ENCODE measurements around the gene RAB7A.

DNA sequence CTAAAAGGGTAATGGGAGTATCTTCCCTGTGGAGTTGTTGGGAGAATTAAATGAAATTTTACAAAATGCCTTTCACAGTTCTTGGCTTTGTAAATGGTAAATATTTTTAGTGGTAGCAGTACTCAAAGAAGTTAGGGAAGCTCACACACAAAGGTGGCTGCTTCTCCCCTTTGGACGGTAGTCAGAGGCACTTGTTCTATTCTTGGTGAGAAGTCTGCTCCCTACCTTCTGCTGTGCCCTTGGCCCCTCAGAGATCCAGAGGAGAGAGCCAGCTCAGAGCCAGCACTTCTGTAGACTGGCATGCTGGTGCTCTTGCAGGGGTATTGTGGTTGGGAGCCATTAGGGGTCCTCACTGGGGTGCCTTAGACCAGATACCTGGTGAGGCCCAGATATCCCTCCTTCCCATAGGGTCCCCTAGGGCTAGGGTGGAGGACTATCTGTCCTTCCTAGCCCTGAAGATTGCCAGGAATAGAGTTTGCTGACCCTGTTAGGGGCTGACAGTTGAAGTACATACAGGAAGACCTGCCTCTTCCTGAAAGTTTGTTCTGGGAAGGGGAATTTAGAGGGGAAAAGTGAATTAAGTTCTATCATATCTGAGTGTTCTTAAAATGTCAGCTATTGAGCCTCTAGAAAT lies 140.7 kb downstream of the EEFSEC start:
- PRO-cap, 7 experiments, result no peak in any of the 7 experiments

DNA sequence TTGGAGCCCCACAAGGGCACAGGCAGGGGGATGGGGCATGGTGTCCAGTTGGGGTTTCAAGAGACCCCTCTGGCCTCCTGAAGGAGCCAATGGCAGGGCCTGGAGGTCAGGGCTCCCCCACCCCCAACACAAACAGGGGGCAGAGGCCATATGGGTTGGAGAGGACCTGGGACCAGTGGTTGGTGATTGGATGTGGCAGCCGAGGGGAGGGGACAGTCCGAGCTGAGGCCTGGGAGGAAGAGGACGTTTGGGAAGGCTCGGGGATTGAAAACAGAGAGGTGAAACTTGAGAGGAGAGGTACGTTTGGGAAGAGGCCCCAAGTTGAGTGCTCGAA lies 53.8 kb downstream of the DNAJB8 start:
- PRO-cap, 7 experiments, result no peak in any of the 7 experiments

- PRO-cap, 7 experiments, result no peak in any of the 7 experiments
Measured at GRCh38 chr3:128424481-128425214, 42.0 kb downstream of the DNAJB8 start.

- PRO-cap, 7 experiments, result no peak in any of the 7 experiments
Measured at GRCh38 chr3:128426198-128427138, 40.2 kb downstream of the DNAJB8 start.

DNA sequence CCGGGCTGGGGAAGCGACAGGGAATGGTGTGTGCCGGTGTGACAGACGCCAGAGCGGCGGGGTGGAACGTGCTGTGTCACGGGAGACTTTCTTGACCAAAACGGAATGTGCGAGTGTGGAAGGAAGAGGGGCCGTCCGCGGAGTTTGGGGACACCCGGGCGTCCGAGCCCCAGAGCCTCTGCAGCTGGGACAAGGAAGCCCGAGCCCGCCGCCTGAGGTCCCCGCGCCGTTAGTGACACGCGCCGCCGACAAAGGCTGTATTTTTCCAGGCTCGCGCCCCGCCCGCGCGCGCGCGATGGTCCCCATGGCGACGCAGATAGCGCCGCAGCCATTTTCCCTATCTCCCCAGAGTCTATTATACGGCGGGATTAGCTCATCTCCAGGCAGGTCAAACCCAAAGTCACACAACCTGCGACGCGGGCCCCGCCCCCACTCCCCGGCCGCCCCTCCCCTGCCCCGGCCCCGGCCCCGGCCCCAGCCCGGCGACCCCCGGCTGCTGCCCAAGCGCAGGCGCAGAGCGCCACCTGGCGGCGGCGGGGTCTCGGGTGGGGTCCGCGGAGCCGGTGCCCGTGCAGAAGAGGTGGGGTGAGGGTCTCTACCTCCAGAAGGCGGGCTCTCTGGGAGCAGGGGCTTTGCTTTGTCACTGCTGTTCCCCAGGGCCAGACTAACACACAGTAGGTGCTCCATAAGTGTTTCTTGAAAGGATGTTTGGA lies 4.6 kb upstream of the GATA2 start:
- PRO-cap, 7 experiments, result no peak in any of the 7 experiments

GRCh38 chr3:128501933-128502820 lies 9.2 kb upstream of the GATA2 start:
- PRO-cap, 7 experiments, result no peak in any of the 7 experiments

DNA sequence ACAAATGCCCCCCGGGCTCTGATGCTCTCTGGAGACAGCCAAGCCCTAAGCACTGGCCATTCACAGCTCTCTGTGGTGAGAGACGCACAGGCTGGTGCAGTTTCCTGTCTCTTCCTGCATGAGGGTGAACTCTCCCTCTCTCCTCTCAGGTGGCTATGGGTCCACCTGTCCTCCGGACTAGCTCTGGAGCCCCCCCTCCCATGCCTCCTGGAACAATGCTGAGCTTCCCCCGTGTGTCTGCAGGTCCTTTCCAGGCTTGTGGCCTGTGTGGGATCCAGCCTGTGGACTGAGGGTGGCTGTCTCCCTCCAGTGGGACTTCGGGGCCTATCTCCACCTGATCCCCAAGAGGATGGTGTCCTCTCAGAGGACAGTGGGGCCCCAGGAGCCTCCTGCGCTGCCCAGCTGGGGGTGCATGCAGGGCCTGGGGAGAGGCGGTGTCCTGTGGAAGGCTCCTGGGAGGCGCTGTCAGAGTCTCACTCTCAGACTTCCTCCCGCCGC lies 30.3 kb upstream of the GATA2 start:
- PRO-cap, 7 experiments, result no peak in any of the 7 experiments

DNA sequence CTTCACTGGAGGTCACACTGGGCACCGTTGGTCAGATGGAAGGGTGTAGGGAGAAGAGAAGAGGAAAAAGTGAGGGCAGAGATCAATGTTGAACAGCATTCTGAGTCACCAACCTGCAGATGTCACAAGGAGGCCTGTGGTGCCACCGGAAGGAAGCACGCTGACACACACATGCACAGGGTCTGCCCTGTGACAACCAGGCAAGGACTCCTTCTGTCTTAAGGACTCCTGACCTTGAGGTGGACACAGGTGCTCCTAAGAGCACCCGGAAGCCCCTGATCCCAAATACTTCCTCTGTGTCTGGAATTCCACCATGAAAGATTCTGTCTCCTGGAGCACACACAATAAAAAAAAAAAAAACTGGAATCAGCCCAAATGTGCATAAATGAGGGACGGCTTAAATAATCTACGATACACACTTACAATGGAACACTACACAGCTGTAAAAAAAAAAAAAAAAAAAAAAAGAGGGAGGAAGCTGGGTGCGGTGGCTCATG lies 58.5 kb downstream of the RPN1 start:
- PRO-cap, 7 experiments, result no peak in any of the 7 experiments

GRCh38 chr3:128618455-128618850 lies 32.2 kb downstream of the RPN1 start:
- PRO-cap, 7 experiments, result peak in 1 of 7 experiments; most common minus-strand start chr3:128618518 (in 1)

- PRO-cap, 7 experiments, result peak in 7 of 7 experiments; most common plus-strand start chr3:128726193 (in 7); most common minus-strand start chr3:128725989 (in 6)
Measured at GRCh38 chr3:128725886-128726542, at the start of gene RAB7A. RAB7A (plus strand) TSS chr3:128726183.

DNA sequence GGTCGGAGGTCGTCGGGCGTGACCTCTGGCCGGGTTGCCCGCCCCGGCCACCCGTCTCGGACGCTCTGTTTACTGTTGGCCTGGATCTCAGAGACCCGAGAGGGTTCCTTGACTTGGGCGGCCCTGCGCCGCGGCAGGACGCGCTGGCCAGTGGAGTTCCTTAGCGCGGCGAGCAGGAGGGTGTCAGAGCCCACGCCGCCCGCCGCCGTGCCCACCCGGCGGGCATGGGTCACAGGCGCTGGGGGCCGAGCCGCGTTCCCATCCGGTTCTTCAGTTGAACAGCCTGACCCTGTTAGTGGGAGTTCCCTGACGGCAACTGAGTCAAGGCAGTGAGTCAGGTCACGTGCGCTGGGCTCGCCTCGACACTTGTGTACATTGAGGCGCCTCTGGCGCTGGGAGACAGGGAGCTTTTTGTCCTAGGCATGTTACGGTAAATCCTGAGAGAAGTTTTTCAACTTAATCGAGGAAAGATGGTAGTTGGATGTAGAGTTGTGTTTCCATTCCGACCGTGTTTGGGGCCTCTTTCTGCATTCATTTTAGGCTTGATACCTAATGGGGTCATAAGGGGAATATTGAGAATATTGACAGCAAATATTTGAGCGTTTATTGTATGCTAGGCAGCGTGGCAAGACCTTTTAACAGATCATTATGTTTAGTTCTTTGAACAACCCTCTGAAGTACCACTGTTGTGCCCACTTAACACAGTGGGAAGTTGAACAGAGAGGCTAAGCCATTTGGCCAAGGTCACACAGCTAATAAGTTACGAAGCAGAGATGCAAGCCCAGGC lies 753 bp downstream of the RAB7A start:
- PRO-cap, 7 experiments, result peak in 3 of 7 experiments; most common plus-strand start position 290 of the sequence (in 1); most common minus-strand start position 297 of the sequence (in 3)

- PRO-cap, 7 experiments, result no peak in any of the 7 experiments
Measured at GRCh38 chr3:128750883-128751298, 24.9 kb downstream of the RAB7A start.

DNA sequence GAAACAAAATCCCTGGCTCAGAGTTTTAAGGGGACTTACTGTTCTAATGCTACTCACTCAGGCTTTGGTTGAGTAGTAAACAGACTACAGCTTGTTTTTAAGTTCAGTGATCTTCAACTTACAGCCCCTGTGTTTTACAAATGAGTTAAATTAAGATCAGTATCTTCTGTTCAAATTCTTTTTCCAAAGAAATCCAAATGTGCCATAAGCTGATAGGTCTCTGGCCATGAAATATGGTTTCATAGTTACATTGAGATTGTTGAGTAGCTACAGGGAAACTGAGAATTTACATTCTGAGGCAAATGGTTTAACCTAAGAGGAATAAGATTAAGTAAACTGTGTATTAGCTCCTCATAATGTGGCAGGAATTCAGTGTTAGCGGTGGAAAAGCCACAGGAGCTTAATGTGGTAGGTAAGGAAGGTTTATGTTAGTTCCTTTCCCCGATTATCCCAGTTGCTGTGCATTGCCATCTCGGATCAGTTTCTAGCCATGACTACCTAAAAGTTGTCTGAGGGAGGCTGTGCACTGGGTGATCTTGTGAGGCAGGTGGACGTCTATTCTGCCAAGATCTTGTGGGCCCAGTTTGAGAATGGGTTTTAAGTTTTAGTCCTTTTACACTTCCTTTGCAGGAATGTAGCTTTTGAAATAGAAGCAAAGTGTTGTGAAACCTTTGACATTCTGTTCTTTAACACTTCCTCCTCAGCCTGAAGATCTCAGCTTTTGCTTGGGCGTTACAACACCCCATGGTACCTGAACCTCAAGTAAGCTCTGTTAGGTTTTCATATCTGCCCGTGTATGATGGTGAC lies 33.1 kb downstream of the RAB7A start:
- PRO-cap, 7 experiments, result peak in 1 of 7 experiments; most common plus-strand start position 505 of the sequence (in 1)

DNA sequence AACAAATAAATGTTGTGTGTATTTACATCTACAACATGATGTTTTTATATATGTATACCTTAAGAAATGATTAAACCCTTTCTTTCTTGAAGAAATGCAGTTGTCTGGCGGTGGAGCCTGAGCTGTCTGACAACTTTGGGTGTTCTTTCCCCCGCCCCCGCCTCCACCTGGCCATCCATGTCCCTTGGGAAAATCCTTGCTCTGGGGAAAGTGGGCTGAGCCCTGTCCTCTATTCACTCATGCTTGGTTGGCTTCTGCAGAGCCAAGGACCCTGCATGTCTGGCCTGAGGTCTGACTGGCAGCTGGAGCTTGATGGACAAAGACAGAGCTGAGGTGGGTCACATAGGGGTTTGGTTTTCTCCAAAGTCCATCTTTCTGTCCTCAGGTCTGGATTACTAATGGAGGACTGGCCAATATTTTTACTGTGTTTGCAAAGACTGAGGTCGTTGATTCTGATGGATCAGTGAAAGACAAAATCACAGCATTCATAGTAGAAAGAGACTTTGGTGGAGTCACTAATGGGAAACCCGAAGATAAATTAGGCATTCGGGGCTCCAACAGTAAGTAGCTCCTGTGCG lies 19.6 kb downstream of the ACAD9 start:
- PRO-cap, 7 experiments, result no peak in any of the 7 experiments

DNA sequence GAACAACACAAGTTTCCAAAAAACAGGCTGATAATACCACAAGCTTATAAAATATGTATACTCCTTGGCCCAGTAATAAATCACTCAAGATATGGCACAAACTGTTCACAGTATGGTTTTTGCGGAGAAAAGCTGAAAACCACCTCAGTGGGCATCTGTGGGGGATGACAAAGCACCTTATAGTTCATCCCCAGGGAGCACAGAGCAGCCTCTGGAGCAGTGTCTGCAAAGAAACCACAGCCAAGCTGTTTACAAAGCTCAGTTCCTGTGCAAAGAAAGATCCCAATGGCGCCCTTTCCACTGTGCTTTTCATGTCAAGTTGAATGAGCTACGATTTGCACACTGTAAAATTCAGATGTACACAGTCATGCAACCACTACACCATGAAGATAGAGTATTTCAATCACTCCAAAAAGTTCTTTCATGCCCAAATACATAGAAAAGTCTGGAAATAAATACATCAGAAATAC lies 2.6 kb upstream of the EFCC1 start:
- PRO-cap, 7 experiments, result no peak in any of the 7 experiments

DNA sequence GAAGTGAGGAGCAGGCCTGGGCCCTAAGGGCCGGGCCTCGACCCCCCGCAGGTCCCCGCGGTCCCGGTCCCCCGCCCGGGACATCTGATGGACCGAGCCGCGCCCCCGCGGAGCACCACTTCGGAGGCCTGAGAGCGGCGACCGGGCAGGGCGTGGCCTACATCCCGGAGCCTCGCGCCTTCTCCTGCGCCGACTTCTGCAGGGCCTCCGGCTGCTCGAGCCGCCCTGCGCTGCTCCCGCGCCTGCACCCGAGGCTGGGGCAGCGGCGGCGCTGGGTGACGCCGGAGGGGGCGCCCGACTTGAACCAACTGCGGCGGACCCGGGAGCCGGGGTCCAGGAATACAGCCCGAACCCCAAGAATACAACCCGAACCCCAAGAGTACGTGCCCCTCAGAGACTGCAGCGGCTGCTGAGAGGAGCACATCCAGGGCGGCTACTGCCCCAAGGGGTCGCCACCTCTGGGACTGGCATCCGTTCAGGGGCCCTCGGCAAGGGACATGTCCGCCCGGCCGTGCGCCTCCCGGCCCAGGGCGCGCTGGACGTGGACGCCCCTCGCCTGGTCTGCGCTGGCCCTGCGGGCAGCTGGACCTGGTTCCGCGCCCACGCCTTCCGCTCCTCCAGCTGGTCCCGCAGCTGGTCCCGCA lies 14.8 kb upstream of the GP9 start:
- PRO-cap, 7 experiments, result no peak in any of the 7 experiments

- PRO-cap, 7 experiments, result no peak in any of the 7 experiments
Measured at GRCh38 chr3:129046311-129046987, 14.1 kb upstream of the GP9 start.

GRCh38 chr3:129056324-129057158 lies 4.0 kb upstream of the GP9 start:
- PRO-cap, 7 experiments, result no peak in any of the 7 experiments

DNA sequence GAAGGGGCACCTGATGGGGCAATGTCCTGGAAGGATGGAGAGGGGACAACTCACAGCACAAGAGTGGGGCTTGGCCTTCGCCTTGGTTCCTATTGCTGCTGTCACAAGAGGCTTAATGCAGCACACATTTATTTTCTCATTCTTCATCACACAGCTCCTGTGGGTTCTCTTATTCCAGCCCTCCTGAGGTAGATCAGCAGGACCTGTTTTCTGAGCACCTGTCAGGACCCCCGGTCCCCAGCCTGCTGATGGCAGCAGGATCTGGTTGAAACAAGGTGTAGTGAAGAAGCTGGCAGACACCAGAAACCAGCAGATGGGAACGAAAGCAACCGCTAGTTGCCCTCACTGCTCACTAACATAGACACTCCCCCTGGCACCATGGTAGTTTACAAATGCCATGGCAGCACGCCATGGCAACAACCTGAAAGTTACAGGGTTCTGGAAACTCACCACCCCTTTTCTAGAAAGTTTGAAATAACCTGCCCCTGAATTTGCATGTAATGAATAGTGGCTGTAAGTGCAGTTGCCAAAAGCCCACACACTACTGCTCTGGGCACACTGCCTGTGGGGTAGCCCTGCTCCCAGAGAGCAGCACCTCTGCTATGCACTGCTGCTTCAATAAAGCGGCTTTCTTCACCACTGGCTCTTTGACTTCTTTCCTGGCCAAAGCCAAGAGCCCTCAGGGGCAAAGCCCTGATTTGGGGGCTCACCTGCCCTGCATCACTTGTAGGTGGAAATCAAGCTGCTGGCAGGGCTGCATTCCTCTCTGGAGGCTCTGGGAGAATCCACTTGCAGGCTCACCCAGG lies 2.2 kb upstream of the GP9 start:
- PRO-cap, 7 experiments, result no peak in any of the 7 experiments

DNA sequence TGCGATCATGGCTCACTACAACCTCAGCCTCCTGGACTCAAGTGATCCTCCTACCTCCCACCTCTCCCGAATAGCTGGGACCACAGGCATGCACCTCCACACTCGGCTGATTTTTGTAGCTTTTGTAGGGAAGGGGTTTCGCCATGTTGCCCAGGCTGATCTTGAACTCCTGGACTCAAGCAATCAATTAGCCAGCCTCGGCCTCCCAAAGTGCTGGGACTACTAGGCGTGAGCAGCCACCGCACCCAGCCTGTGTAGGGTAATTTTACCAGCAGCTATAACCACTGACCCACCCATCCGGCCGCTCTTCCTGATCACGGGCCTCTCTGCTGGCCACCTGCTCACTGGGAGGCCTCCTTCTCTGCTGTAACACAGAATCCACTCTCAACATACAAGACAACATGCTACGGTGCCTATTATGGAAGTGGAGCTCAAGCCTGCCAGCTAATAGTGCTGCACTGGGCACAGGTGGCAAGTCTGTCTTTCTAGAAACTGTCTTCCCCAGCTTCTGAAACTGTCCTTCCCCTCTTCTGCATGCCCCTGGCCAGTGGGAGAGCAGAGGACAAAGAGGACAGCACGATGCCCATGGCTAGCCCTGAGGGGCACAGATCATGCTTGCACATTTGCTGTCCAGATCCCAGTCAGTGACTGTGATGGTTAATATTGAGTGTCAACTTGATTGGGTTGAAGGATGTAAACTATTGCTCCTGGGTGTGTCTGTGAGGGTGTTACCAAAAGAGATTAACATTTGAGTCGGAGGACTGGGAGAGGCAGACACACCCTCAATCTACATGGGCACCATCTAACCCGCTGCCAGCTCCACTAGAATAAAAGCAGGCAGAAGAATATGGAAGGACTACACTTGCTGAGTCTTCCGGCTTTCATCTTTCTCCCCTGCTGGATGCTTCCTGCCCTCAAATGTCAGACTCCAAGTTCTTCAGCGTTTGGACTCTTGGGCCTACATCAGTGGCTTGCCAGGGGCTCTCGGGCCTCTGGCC lies 4.8 kb downstream of the GP9 start:
- PRO-cap, 7 experiments, result no peak in any of the 7 experiments